ENCODE results near the genes AK6 and GTF2H2C.

- PRO-cap, 8 experiments, result no peak in any of the 8 experiments
Measured at GRCh38 chr5:67514879-67515587, 318.4 kb upstream of the CD180 start.

DNA sequence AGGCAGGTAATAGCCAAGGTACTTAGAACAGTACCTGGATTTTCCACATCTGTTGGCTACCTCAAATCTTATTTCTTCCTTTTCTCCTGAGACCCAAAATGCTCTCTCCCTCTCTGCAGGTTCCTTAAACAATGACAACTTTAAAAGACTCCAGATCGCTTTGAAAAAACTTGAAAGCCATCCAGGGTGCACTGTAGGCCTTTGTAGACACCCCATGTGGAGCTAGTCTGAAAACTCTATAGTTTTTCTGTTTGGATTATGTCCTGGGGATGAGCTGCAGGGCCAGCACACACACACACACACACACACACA lies 341.4 kb upstream of the CD180 start:
- PRO-cap, 8 experiments, result no peak in any of the 8 experiments

- PRO-cap, 8 experiments, result no peak in any of the 8 experiments
Measured at GRCh38 chr5:67605633-67606107, 409.1 kb upstream of the CD180 start.

DNA sequence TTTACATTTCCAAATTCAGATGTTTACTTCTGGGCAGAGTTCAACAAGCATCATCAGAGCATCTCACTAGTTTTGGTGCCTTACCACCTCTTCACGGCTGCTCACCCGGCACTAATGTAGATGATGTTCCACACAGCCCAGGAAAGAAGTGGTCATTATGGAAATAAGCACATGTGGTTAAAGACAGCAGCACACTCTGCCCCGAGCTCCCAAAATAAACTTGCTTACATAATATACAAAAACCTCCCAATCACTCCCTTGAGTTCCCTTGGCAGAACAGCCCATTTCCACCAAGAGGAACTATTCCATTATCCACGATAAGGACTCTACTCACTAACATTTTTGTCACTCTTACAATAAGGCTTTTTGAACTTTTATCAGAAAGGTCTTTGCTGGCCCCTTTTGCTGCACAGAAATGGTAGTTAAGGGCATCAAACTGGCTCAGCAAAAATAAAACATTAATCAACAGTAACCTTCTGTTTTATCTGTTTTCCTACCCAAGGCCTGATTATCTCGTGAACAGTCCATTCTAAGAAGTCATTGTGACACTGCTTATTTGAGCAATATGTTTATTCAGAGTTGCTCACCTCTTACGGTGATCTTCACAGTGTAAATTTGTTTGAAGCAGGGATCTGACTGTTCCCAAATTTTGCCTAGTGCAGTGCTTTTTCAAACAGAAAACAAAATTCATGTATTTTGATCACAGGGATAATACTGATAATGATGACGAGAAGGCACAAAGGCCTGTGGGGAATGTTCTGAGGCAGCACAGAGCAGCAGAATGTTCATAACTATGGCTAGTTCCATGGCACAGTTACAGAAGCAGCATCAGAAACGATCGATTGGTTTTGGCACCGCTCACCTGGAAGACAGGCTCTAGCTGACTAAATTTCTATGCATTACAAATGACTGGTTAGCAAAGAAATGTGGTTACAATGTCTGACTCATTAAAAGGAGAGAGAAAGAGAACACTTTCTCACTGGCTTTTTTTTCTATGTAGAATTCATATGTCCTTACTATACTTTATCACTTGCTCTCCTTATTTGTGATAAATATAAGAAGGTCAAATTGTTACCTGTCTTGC lies 399.8 kb upstream of the PIK3R1 start:
- PRO-cap, 8 experiments, result no peak in any of the 8 experiments

GRCh38 chr5:67972013-67972574 lies 243.5 kb upstream of the PIK3R1 start:
- PRO-cap, 8 experiments, result no peak in any of the 8 experiments

DNA sequence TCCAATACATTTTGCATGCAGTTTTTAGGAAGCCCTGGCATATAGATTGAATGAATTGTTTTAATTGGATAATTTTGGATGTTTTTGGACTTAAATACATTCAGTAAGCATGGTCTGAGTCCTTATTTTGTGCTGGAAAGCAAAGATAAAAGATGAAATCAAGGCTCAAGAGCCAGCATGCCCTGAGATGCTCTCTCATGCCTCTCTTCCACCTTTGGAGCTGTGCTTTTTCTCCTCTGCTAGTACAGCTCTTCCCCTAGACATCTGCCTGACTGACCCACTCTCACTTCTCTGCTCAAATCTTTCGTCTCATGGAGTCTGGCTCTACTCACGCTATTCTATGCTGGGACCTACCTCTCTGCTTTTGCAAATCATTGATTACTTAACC lies 14.3 kb downstream of the PIK3R1 start:
- PRO-cap, 8 experiments, result no peak in any of the 8 experiments

- PRO-cap, 8 experiments, result peak in 1 of 8 experiments; most common plus-strand start chr5:68239762 (in 1)
Measured at GRCh38 chr5:68239287-68240230, 24.0 kb downstream of the PIK3R1 start.

- PRO-cap, 8 experiments, result peak in 4 of 8 experiments; most common plus-strand start chr5:68241764 (in 3)
Measured at GRCh38 chr5:68241374-68242014, 25.9 kb downstream of the PIK3R1 start.

- PRO-cap, 8 experiments, result no peak in any of the 8 experiments
Measured at GRCh38 chr5:68279645-68280775, 64.5 kb downstream of the PIK3R1 start.

GRCh38 chr5:68288914-68289016 lies 73.2 kb downstream of the PIK3R1 start:
- PRO-cap, 8 experiments, result peak in 3 of 8 experiments; most common plus-strand start chr5:68288973 (in 3)

DNA sequence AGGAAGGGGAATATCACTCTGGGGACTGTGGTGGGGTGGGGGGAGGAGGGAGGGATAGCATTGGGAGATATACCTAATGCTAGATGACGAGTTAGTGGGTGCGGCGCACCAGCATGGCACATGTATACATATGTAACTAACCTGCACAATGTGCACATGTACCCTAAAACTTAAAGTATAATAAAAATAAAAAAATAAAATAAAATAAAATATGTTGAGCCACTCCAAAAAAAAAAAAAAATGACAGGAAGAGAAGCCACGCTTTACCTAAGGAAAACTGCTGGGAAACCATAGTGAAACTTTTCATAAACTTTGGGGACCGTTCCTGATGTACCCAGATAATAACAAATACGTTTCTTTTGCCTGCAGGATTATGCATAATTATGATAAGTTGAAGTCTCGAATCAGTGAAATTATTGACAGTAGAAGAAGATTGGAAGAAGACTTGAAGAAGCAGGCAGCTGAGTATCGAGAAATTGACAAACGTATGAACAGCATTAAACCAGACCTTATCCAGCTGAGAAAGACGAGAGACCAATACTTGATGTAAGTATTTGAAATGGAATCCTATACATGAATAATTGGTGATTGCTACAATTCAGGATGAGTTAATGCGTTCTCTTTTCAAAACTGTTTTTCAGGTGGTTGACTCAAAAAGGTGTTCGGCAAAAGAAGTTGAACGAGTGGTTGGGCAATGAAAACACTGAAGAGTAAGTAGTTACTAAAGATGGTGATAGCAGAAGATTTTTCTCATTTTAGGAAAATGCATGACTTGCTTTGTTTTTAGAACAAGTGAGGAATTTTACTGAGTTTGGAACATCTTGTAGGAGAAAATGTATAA lies 79.4 kb downstream of the PIK3R1 start:
- PRO-cap, 8 experiments, result no peak in any of the 8 experiments

- PRO-cap, 8 experiments, result no peak in any of the 8 experiments
Measured at GRCh38 chr5:68456686-68457265, 241.2 kb downstream of the PIK3R1 start.

GRCh38 chr5:68673326-68674453 lies 420.1 kb upstream of the SLC30A5 start:
- PRO-cap, 8 experiments, result no peak in any of the 8 experiments

DNA sequence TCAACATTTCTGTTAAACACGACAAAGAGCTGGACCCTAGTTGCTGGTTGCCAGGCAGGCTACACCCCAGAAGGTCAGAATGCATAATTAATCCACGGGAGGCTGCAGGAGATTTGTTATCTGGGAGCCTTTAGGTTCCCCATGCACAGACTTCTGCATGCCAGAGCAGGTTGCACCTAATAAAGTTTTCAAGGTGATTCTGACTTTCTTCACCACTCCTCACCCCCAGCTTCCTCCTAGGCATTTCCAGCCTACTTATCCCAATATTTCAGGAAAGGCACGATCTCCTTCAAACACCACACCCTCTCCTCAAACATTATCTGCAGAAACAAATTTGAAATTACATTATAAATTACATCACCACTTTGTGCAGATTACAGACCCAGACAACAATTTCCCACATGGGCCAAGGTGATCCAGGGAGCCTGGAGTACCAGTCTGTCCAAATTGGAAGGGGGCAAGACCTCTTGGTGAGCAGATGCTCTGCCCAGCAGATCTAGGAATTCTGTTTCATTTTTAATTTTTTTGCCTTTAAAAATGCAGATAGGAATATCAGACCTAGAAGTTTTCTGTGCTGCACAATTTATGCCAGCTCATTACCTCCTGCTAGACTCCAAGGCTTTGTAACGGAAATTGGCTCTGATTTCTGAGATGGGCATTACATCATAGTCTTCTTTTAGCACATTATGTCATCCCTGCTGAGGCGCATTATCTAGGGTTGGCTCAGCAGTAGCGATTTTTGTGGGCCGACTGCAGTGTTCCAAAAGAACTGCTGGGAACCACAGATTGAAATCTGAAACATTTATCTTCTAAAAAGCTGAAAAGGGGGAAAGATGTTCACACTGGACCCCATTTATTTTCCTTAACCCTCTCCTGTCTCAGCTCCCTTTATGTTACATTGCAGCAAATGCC lies 363.3 kb upstream of the SLC30A5 start:
- PRO-cap, 8 experiments, result no peak in any of the 8 experiments

DNA sequence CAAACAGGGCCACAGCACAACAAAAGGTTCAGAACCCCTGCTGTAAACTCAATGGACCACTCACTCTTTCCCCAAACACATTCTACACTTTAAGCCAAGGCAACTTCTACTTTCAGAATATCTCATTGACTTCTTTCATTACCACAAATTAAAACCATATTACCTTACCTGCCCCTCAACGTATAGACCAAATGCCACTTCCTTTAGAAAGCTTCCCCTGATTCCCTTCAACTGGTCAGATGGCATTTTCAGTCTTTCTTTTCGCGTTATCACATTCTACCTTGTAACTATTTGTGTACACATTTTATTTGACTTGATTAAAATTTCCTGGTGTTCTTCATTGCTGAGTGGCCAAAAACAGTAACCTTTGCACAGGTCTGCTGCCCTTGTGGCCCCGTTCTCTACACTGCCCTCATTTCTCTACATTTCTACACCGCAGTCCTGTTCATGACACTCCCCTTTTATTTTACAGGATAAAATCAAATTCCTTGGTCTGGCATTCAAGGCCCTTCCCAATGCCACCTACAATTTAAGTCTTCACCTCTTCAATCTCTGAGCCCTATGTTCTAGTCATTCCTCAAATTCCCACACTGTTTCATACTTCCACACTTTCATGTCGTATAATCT lies 334.3 kb upstream of the SLC30A5 start:
- PRO-cap, 8 experiments, result no peak in any of the 8 experiments

DNA sequence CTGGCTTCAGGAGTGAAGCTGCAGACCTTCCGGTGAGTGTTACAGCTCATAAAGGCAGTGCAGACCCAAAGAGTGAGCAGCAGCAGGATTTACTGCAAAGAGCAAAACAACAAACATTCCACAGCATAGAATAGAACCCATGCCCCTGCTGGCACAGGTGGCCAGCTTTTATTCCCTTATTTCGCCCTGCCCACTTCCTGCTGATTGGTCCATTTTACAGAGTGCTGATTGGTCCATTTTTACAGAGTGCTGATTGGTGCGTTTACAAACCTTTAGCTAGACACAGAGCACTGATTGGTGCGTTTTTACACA lies 7.5 kb upstream of the CENPH start:
- PRO-cap, 8 experiments, result no peak in any of the 8 experiments

- PRO-cap, 8 experiments, result no peak in any of the 8 experiments
Measured at GRCh38 chr5:69307653-69308085, 24.9 kb downstream of the CCDC125 start.

- PRO-cap, 8 experiments, result peak in 5 of 8 experiments; most common plus-strand start chr5:69333889 (in 5)
Measured at GRCh38 chr5:69333679-69334002, 1.0 kb upstream of the CCDC125 start.

GRCh38 chr5:69369126-69370103 lies at the start of gene AK6:
TSS of gene AK6 (minus strand) at chr5:69369520.
- PRO-cap, 8 experiments, result peak in 8 of 8 experiments; most common plus-strand start chr5:69369543 (in 5); most common minus-strand start chr5:69369490 (in 7)

- PRO-cap, 8 experiments, result peak in 6 of 8 experiments; most common plus-strand start chr5:69560245 (in 3); most common minus-strand start chr5:69560119 (in 2)
Measured at GRCh38 chr5:69559724-69560420, at the start of gene GTF2H2C. TSS of gene GTF2H2C (plus strand) at chr5:69560191.